Endometrial microvascular endothelial cells (primary cell): ENCODE results near the genes VHLL and INSRR.

DNA sequence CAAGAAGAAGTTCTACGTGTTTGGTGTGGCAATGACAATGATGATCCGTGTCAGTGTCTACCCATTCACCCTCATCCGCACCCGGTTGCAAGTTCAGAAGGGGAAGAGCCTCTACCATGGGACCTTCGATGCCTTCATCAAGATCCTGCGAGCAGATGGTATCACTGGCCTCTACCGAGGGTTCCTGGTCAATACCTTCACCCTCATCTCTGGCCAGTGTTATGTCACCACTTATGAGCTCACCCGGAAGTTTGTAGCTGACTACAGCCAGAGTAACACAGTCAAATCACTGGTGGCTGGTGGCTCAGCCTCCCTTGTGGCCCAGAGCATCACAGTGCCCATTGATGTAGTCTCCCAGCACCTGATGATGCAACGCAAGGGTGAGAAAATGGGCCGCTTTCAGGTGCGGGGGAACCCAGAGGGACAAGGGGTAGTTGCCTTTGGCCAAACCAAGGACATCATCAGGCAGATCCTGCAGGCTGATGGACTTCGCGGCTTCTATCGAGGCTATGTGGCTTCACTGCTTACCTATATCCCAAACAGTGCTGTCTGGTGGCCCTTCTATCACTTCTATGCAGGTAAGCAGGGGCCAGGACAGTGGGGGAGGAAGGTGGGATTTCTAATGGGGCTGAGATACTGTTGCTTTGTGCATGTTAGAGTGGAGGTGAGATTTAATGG is 6.1 kb downstream of the SLC25A44 start:
- RAMPAGE, long total RNA, result no peak

DNA sequence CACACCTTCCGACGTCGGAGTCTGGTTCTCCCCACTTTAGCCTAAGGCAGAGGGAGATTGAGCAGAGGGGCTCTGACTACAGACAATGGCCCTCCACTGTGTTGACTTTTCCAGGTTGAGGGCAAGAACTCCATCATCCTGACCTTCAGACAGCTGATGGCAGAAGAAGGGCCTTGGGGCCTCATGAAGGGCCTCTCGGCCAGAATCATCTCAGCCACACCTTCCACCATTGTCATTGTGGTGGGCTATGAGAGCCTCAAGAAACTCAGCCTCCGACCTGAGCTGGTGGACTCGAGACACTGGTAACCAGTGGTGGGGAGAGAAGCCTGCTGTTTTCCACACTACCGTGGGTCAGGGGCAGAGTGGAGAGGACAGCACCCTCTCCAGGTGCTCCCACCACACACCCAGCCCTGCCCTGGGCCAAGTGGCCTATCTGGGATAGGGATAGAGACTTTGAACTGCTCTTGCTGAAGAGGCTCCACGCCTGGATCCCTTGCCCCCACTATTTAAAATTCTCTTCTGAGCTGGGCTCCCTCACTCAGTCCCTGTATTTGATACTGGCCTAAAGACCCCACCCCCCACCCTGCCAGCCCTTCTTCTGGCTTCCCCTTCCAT is 2.6 kb upstream of the PMF1 start:
- RAMPAGE, long total RNA, result no peak

DNA sequence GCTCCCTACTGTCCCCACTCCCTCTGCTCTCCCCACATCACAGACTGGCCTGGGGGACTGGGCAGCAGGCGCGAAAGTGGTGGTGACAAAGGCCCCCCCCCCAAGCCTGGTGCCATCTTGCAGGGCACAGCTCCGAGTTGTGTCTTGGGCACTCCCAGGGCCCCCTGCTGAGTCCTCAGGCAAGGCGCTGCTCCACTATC is 3.3 kb upstream of the BGLAP start:
- RAMPAGE, long total RNA, result no peak

DNA sequence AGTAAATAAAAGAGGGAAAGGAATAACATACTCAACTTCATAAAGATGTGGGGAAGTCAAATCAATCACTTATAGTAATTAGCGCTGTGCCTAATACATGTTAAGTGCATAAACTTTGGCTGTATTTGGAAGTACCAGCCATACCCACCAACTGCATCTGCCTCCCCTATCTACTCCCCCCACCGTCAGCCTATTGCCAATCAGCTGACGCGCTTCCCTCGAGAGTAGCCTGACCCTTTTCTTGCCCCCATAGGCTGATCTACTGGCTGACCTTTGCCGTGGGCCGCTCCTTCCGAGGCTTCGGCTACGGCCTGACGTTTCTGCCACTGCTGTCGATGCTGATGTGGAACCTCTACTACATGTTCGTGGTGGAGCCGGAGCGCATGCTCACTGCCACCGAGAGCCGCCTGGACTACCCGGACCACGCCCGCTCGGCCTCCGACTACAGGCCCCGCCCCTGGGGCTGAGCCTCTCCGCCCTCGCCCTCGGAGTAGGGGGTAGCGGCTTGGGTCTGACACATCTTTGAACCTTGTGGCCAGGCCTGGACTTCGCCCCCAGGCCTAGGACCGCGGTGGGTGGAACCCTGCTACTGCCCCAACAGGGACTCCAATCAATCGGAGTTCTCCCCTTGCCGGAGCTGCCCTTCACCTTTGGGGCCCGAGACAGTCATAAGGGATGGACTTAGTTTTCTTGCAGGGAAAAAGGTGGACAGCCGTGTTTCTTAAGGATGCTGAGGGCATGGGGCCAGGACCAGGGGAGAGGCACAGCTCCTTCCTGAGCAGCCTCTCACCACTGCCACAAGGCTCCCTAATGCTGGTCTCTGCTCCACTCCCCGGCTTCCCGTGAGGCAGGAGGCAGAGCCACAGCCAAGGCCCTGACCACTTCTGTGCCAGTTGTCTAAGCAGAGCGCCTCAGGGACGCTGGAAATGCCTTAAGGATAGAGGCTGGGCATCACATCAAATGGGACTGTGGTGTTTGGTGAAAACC is 4.1 kb downstream of the GLMP start:
- RAMPAGE, long total RNA, result start-site peak on the minus strand centred at position 380 of the sequence, 20 bp wide, 18 and 33 reads in 2 replicates

DNA sequence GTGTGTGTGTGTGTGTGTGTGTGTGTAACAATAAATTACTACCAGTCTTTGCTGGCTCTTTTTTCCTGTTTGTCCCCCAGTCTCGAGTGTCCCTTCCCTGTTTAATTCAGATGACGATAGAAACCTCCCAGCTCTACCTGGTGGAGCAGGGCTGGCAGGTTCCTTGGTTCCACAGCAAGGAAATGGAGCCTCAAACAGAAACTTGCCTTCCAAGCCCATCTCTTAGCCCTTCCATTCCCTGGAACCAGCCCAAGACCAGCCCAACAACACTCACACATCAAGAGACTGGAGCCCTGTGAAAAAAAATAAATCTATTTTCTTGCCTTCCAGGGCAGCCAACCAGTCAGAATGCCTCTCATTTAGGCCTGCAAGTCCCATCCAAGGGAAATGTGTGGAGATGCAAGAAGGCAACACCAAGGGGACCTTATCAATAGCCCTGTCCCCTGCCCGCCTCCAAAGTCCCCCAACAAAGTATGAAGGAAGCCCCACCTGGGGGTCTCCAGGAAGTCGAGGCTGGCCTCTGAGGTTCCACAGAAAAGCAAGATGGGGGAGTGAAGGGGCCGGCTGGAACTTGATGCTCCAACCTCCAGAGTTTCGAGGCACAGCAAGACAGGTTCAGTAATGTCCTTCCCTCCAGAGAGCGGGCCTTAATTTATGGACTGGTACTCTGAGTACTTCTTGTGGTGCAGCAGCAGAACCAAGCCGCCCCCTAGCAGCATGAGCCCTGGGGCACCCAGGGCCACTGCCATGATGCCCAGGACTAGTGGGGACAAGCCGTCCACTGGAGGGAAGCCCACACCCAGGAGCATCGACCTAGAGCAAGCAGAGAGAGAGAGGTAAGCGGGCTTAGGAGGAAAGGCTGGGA is 2.9 kb downstream of the GLMP start:
- RAMPAGE, long total RNA, result no peak

GRCh38 chr1:156299082-156299698 is at the start of gene VHLL:
VHLL (minus strand) TSS chr1:156299307.
- RAMPAGE, long total RNA, result no peak

GRCh38 chr1:156468323-156468712 is 32.3 kb downstream of the MEF2D start:
- RAMPAGE, long total RNA, result no peak

- RAMPAGE, long total RNA, result no peak
Observed at GRCh38 chr1:156476894-156477481, 23.6 kb downstream of the MEF2D start.

GRCh38 chr1:156491593-156492251 is 8.9 kb downstream of the MEF2D start:
- RAMPAGE, long total RNA, result no peak

- RAMPAGE, long total RNA, result no peak
Observed at GRCh38 chr1:156494100-156494887, 6.3 kb downstream of the MEF2D start.

DNA sequence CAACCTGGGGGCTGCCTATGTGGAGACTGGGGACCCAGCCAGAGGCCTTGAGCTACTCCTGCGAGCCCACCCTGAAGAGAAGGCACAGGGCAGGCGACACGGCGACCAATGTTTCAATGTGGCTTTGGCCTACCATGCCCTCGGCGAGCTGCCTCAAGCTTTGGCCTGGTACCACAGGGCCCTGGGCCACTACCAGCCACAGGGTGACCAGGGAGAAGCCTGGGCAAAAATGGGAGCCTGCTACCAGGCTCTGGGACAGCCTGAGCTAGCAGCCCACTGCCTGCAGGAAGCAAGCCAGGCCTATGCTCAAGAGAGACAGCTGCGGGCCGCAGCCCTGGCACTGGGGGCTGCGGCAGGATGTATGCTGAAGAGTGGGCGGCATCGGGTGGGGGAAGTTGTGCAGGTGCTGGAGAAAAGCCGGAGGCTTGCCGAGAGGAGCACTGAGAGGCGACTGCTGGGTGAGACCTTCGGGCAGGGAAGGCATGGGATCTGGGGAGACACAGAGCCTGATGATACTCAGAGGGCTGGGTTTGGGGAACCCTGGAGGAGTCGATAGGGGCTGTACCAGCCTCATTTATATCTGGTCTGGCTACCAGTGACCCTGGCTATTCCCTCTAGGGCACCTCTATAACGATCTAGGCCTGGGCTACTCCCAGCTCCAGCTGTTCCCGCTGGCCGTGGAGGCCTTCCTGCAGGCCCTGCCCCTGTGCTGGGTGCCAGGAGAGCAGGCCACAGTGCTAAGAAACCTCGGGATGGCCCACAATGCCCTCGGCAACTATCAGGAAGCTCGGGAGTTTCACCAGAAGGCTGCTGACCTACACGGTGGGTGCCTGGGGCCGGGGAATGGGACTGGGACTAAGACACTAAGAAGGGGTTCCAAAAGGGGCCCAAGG is 2.3 kb downstream of the TTC24 start:
- RAMPAGE, long total RNA, result no peak

DNA sequence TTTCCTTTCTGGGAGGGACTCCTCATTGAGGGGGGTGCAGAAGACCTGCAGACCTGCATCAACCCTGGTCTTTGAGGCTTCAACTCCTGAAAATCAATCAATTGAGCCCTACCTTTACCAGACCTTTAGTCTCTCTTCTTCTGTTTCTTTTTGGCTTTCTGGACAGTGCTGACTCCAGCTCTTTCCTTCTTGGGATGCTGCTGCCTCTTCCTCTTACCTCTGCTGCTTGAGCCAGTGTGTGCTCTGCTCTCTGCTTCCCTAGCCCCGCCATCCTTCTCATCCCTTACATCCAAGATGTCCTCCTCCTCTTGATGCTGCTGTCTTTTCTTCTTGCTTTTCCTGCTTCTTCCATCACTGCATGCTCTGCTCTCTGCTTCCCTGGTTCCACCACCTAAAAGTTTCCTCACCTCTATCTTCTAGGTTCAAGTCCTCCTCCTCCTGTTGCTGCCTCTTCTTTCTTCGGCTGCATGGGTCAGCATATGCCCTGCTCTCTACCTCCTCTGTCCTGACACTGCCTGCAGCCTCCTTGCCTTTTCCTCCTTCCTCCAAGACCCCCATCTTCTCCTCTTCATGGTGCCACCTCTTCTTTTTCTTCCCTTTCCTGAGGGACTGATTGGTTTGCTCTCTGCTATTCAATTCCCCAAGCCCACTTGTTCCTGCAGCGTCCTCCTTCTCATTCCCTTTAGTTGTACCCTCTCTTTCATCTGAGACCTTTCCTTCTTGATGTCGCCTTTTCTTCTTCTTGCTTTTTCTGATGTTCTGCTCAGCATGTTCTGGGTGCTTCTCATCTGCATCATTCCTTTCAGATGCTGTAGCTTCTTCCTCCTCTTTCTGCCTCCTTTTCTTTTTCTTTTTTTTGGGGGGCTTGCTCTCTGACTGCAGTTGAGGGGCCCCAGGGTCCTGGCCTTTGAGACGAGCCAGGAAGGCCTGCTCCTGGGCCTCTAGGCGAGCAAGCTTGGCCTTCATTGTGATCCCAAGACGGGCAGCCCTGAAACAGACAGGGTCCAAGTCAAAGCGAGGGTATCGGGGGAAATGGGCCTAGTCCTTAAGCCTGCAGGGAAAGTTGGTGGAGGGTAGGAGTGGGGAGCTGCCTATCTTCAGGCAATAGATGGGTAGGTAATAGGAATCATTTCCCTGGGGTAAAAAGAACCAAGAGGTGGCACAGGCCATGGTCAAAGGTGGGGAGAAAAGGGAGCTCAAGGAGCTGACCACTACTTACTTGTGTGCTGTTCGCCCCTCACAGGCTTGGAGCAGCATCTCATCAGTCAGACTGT is 3.7 kb downstream of the NAXE start:
- RAMPAGE, long total RNA, result no peak

GRCh38 chr1:156601349-156602249 is 10.0 kb downstream of the NAXE start:
- RAMPAGE, long total RNA, result start-site peak on the minus strand at chr1:156601429-156601468, 56 and 98 reads in 2 replicates

DNA sequence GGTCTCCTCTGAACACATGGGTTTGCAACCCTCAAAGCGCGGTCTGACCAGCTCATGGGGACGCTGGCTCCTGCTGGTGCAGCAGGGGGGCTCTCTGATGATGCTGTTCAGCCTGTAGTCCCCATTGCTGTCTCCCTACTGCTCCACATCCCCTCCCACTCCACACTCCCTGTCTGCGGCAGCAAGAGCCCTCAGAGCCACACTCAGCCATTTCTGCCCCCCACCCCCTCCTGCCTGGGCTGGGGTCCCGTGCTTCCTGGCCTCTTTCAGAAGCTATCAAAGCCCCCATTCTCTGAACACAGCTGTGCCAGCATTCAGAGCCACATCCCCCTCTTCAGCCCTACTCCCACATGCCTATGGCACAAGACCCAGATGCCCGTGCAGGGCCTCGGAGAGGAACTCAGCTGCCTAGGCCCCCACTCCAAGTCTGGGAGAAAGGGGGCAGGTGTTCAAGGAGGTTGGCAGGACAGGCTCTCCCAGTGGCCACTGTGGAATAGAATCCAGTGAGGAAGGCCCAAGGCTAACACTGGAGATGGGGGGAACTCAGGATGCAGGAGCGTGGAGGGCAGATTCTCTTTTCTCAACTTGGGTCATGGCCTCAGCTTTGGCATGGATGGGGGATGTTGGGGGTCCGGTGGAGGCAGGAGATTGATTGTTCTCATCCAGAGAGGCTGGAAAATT is 3.7 kb upstream of the BCAN start:
- RAMPAGE, long total RNA, result no peak

DNA sequence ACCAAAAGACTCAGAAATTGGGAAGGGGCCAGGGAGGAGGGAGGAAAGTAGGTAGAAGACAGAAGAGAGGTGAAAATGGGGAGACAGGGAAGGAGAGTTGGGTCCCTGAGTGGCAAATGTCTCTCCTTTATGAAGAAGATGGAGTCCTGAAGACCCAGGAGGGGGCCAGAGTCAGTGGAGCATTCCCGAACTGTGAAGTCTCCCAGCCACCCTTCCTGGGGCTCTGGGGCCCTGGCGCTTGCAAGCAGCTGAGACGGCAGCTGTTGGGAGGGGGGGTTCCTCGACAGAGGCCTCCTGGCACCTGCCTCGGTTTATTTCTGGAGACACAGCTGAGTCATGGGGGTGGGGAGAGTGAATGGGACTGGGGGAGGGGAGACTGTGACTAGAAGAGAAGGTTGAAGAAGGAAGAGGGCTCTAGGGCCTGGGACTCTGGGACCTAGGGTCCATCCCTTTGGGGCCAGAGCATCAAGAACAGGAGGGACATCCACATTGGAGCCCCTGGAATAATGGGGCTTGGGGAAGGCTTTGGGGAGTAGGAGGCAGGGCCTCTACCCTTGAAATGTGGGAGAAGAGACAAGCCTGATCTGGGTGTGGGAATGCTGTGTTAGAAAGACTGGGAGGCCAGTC is 14.0 kb downstream of the NES start:
- RAMPAGE, long total RNA, result no peak

DNA sequence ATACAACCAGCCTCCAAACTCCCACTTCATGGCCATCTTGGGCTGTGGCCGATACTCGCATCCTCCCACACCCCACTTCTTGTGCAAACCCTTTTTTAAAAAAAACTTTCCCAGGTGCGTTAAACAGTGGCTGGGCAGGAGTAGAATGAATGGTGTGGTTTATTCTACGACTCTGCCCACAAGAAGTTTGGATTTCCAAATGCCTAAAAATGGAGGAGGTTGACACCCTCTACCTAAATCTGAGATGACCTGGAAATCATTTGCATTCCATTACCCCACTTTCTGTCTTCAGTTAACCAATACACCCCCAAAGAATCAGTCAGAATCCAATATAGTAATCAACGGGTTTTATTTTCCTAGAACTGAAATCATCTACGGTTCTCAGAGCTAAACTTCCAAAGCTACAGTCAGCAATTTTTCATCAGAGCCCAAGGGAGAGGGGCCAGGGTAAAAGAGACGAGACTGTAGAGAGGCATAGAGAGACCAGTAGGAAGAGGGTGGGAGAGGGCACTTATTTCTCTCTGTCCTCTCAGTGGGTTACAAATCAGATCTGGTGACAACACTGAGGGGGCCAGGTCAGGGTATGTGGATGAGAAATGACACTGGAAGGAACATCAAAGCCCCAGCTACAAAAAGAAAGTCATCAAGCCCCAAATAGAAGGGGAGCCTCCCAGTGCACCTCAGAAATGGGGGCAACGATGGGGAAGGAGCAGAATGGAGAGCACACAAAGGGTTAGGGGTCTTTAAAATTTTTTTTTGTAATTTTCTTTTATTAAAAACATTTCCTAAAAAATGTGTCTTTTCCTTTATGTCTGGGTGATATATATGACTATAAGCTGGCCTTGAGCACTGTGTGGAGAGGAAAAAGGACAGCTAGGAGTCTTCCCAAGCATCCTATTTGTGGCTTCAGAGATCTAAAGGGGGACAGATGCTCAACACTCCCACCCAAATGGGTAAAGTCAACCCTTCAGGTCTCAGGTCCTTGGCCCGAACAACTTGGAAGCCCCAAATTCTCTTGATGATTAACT is 1.2 kb upstream of the MRPL24 start:
- RAMPAGE, long total RNA, result no peak

DNA sequence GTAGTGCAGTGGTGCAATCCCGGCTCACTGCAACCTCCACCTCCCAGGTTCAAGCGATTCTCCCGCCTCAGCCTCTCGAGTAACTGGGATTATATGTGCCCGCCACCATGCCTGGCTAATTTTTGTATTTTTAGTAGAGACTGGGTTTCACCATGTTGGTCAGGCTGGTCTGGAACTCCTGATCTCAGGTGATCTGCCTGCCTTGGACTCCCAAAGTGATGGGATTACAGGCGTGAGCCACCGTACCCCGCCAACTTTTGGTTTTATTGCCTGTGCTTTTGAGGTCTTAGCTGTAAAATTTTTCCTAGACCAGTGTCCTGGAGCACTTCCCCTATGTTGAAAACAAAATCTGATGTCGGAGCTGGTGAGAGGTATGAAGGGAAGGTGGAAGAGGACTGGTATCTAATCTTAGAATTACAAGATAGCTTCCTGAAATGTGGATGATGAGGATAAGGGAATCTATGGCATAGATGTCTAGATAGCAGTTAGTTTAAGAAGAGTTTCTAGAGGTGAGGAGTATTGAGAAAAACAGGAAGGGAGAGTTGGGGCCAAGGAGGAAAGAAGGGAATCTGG is 21.8 kb downstream of the PRCC start:
- RAMPAGE, long total RNA, result no peak

- RAMPAGE, long total RNA, result no peak
Observed at GRCh38 chr1:156801592-156802388, 14.9 kb downstream of the SH2D2A start.

DNA sequence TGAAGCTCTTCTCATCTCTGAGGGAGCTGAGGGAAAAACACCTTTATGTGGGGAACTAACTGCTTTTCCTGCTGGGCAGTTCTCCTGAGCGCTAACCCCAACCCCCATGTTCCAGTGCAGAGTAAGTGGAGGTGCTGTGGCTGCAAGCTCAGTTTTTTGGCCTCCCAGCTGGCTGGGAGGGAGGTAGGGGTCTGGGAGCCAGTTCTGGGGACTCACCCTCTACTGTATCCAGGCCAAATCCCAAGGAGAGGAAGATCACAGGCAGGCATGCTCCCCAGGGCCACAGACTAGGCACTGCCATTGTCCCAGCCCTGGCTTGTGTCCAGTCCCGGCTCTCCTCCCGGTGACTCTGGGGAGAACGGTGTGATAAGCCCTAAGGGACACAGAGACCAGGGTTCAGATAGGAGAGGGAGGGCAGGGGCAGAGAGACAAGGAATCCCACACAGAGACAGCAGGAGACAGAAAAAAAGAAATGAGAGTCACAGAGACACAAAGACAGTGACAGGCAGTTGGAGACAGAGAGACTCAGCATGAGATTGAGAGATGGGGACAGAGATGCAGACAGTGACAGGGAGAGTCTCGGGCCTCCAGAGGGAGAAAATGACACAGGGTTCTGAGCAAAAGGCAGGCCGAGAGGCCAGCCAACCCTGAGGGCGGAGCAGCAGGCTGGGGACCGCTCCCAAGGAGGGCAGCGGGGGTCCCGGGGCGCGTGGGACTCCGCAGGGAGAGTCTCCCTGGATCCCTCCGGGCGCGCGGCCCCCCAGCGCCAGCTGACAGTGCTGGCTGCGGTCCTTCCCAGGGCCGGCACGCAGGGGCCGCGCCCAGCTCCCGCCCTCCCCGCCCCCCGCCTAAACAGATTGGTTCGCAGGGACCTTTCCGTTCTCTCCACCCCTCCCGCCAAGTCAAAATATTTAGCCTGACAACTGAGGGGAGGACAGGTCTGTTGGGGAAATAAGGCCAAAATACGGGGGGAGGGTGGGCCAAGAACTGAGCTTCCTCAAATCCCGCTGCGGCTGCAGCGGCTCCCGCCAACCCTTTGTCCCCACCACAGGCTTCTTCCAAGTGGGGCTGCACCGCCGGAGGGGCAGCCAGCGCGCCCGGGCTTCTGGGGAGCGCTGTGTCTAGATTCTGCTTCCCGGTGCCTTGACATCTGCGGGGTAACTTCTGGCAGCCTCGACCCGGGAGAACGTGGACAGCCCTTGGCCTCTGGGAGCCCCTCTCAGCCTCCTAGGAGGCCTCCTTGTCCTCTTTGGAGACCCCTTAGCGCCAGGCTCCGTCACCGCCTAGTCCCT is at the start of gene INSRR:
TSS of gene INSRR (minus strand) at position 797 of the 1,292 bp plus-strand sequence.
- RAMPAGE, long total RNA, result no peak

DNA sequence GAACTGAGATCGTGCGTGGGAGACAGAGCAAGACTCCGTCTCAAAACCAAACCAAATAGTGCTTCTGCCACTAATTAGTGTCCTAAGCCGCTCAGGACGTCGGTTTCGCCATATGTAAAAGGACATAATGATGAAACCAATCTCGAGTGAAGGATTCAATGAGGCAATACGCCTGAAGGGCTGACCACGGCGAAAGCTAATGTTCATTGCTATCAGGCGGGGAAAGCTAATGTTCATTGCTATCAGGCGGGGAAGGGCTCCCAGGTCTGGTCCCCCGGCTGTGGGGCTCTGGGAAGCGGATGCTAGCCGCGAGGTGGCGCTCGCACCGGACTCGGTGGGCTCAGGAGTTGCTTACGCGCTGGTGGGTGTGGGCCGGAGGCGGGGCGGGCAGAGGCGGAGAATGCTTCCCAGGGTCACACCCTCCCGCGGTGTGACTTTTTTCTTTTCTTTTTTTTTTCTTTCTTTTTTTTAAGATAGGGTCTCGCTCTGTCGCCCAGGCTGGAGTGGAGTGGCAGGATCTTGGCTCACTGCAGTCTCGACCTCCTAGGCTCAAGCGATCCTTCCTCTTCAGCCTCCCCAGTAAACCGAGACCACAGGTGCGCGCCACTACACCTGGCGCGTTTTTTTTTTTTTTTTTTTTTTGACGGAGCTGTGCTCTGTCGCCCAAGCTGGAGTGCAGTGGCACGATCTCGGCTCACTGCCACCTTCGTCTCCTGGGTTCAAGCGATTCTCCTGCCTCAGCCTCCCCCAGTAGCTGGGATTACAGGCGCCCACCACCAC is 1.2 kb upstream of the PEAR1 start:
- RAMPAGE, long total RNA, result no peak